SK-N-DZ (cell line): ENCODE results near the genes ITGAX and AHSP.

DNA sequence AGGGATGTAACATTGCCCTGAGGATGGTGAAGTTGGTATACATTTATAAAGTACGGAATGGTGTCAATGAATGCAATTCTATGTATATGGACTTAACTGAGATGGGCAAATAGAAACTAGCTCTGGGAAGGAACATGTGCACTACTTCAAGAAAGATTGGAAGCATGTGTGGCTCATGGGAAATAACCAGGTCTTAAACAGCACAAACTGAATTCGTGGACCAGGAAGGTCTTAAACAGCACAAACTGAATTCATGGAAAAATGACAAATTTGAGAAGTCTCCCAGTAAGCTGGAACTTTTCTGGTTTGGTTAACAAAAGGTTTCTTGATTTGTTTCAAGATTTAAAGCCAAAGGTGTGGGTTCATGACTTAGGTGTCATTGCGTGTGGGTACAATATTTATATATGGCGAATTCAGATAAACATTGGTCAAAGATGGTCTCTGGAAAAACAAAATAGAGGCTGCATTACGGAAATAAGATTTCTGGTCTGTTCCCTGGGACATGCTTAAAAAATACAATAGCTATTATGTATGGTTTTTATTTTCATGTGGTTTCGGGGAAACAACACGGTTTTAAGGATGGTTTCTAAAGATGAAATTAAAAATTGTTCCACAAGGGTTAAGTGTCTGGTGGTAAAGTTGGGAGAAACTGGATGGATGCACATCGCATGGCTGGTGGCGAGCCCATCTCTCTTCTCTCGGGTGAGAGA lies 7.5 kb downstream of the FUS start:
RAMPAGE:
- cytosol, long total RNA: no peak
- nucleus, long total RNA: no peak

RAMPAGE:
- cytosol, long total RNA: no peak
- nucleus, long total RNA: no peak
Observed at GRCh38 chr16:31200326-31200798, 2.2 kb downstream of the PYCARD start.

GRCh38 chr16:31299781-31300071 lies 40.0 kb downstream of the ITGAM start:
RAMPAGE:
- cytosol, long total RNA: no peak
- nucleus, long total RNA: no peak

DNA sequence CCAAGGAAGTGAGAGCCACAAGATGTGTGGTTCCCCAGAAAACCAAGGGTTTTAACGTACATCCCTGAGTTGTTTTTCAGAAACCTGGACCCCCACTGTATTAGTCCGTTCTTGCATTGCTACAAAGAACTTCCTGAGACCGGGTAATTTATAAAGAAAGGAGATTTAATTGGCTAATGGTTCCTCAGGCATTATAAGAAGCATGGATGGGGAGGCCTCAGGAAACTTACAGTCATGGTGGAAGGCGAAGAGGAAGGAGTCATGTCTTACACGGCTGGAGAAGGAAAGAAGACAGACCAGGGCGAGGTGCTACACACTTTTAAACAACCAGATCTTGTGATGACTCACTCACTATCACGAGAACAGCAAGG lies 7.8 kb upstream of the ITGAX start:
RAMPAGE:
- cytosol, long total RNA: no peak
- nucleus, long total RNA: no peak

DNA sequence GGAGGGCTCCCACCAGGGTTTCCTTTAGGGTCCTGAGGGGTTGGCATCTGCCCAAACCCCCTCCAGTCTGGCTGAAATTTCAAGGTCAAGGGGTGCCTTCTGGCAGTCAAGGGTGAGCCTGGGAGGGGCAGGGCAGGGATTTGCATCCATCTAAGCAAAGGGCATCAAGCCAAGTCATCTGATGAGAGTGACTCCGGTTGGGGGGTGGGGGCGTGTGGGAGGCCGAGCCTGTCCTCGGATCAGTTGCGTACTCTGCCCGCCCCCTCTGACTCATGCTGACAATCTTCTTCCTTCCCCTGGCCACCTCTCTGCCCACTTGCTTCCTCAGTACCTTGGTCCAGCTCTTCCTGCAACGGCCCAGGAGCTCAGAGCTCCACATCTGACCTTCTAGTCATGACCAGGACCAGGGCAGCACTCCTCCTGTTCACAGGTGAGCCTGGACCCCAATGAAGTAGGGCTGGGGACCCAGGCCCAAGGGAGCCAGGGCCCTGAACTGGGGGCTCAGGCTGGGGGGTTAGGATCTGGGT lies at the start of gene ITGAX:
Gene ITGAX, plus strand, starts transcription at position 315 of the 527 bp plus-strand sequence.
RAMPAGE:
- cytosol, long total RNA: no peak
- nucleus, long total RNA: no peak

GRCh38 chr16:31362743-31363657 lies 8.0 kb downstream of the ITGAX start:
RAMPAGE:
- cytosol, long total RNA: no peak
- nucleus, long total RNA: no peak

RAMPAGE:
- cytosol, long total RNA: no peak
- nucleus, long total RNA: no peak
Observed at GRCh38 chr16:31462484-31463059, 3.3 kb downstream of the ARMC5 start.

DNA sequence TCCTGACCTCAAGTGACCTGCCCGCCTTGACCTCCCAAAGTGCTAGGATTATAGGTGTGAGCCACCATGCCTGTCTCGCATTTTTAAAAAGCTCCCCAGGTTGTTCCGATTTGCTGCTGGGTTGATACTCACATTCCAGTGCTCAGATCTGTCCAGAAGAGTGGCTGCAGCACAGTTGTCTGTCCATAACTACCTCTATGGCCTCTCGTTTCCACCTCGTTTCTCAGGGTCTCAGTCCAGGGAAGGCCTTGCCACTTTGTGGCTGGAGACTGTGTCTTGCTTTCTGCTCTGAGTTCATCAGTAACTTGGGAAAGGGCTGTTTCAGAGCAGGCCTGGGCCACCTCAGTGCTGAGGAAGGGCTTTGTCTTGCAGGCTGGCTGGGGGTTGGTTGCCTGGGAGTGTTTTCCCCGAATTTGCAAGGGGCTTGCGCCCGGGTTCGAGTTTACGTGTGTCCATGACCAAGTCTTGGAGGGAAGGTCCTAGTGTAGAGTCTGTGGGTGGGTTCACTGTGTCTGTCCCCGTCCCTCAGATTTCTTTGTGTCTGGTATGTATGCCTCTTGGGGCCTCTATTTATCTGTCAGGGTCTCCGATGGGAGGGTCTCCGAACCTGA lies 767 bp upstream of the TGFB1I1 start:
RAMPAGE:
- cytosol, long total RNA: no peak
- nucleus, long total RNA: no peak

RAMPAGE:
- cytosol, long total RNA: no peak
- nucleus, long total RNA: no peak
Observed at GRCh38 chr16:31489789-31490328, 6.9 kb downstream of the SLC5A2 start.

RAMPAGE:
- cytosol, long total RNA: no peak
- nucleus, long total RNA: no peak
Observed at GRCh38 chr16:31527797-31528456, at the start of gene AHSP. Gene AHSP, plus strand, starts transcription at chr16:31527900.

GRCh38 chr16:31528791-31529886 lies 1.4 kb downstream of the AHSP start:
RAMPAGE:
- cytosol, long total RNA: no peak
- nucleus, long total RNA: no peak

GRCh38 chr16:33706909-33707570 lies 247.6 kb downstream of the TP53TG3F start:
RAMPAGE:
- cytosol, long total RNA: start-site peak on the minus strand at chr16:33707149-33707256, 18 and 19 reads in 2 replicates
- nucleus, long total RNA: no peak

GRCh38 chr16:34160437-34160761 lies 701.0 kb downstream of the TP53TG3F start:
RAMPAGE:
- cytosol, long total RNA: no peak
- nucleus, long total RNA: no peak

RAMPAGE:
- cytosol, long total RNA: no peak
- nucleus, long total RNA: no peak
Observed at GRCh38 chr16:35795283-35795792, 2335.9 kb downstream of the TP53TG3F start.

DNA sequence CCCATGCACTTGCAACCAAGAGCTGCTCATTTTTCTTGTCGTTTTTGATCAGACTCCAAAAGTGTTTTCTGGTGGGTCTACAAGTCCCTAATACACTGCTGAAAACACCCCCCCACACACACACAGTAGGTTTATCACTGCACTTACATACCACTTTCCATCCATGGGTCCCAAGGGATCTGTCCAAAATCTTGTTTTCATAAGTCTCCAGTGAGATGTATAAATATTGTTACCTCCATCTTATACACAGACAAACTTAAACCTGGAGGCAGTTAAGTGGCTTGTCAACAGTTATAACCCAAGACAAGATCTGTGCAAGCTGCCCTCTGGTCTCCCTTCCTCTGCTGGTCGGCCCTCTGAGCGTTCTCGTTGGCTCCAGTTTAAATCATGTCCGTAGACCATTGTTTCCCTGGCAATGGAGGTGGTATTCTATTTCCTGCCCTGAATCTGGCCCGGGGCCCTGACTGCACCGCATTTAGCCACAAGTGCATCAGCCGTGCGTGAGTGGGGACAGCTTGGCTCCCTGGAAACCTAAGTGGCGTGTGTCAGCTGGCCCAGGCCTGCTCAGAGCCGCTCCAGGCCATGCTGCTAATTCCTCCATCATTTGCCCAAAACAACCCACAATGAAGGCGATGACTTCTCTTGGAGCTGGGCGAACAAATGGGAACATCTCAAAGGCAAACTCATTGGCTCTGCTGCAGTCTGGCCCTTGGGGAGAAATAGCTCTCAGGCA lies 14.9 kb upstream of the MYLK3 start:
RAMPAGE:
- cytosol, long total RNA: no peak
- nucleus, long total RNA: no peak

DNA sequence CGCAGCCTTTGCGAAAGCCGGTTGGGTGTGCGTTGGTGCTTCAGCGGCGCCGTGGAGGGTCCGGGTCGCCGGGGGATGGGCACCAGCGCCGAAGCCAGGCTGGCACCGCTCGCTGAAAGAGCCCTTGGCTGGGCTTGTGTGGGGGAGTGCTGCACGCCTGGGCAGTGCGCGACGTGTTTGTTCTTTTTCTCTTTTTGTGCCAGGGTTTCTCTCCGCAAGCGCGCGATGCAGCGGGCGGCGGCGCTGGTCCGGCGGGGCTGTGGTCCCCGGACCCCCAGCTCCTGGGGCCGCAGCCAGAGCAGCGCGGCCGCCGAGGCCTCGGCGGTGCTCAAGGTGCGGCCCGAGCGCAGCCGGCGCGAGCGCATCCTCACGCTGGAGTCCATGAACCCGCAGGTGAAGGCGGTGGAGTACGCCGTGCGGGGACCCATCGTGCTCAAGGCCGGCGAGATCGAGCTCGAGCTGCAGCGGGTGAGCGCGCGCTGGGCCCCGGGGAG lies 376 bp downstream of the GPT2 start:
RAMPAGE:
- cytosol, long total RNA: no peak
- nucleus, long total RNA: no peak

DNA sequence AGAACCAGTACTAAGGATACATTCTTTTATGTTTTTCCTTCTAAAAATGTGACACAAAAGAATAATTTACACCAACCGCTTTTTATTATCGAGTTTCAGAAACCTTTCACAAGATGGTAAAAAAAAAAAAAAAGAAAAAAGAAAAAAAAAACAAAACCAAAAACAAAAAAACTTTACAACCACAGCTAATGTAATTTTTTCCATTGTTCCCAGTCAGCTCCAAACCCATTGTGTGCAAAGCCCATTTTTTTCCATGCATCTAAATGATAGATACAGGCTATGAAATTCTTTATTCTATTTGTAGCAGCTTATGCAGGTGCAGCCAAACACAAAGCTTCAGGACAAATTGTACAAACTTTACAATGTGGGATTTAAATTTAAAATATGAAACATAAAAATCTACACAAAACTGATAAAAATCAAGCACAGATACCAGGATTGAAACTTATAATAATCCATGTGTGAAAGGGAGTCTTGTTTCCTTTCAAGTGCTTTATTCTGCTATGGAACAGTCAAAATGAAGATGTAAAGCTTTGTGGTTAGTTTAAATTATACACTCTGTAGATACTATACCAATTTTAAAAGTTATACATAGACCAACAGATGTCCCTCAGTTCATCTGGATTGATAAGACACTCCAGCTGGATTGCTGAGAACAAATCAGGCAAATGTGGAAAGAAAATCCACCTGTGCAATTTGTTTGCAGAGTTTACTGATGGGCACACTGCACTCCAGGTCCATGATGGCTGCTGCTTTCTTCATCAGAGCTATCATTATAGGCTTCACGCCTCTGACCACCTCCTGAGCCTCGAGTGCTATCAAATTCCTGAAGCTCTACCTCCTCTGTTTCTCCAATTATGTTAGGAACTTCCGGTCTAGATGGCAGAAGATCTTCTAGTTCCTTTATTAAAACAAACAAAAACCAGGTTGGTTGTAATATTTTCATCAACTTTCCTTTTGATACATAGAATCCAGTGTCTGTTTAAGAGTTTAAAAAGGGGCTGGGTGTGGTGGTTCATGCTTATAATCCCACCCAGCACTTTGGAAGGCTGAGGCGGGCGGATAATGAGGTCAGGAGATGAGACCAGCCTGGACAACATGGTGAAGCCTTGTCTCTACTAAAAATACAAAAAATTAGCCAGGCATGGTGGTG lies 16.8 kb downstream of the DNAJA2 start:
RAMPAGE:
- cytosol, long total RNA: no peak
- nucleus, long total RNA: no peak

GRCh38 chr16:46967899-46968280 lies 5.6 kb downstream of the DNAJA2 start:
RAMPAGE:
- cytosol, long total RNA: no peak
- nucleus, long total RNA: no peak

RAMPAGE:
- cytosol, long total RNA: no peak
- nucleus, long total RNA: no peak
Observed at GRCh38 chr16:47297098-47297628, 153.4 kb upstream of the NETO2 start.

DNA sequence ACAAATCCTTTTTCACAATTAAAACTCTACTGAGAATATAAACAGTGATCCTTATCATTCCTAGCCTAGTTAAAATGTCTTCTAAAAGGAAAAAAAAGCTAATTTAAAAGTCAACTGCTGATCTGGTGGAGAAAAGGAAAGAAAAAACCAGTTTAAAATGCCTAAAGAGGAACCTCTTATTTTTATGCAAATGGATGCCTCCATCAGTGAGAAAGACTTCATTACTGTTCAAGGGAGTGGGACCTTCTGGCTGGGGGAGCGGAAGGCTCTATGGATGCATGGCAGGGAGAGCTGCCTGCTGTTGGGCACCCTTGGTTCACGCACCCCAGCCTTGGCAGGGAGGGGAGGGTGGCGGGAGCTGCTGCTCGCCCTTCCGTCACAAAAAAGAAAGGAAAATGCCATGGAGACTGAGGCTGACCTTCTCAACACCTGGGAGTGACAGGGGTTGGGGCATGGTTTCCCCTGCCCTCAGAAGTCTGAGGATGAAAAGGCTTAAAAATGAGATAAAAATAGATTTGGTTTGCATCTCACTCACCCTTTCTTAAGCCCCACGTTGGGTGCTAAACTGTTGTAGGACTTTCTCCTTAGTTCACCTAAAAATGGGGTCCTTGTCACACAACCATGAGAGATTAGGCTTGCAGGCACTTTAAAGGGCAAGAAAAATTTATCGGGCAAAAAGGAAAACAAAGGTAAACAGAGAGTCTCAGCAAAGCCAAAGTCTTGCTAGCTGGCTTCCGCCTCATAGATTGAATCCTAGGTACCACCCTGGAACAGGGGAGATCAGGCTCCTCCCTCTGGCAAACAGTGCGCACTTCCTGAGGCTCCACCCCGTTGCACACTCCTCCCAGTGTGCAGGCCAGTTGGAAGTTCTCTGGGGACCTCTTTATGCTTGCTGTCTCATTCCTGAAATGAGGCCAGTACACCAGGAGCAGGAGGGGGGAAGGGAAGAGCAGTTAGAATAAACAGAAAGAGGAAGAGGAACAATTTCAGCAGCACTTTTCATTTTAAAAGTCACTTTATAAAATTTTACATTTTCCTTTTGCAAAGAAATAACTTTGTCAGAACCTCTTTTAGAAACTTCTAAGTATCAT lies 31.5 kb downstream of the PHKB start:
RAMPAGE:
- cytosol, long total RNA: no peak
- nucleus, long total RNA: no peak